ENCODE measurements around the genes PTGFR and TTLL7.

DNA sequence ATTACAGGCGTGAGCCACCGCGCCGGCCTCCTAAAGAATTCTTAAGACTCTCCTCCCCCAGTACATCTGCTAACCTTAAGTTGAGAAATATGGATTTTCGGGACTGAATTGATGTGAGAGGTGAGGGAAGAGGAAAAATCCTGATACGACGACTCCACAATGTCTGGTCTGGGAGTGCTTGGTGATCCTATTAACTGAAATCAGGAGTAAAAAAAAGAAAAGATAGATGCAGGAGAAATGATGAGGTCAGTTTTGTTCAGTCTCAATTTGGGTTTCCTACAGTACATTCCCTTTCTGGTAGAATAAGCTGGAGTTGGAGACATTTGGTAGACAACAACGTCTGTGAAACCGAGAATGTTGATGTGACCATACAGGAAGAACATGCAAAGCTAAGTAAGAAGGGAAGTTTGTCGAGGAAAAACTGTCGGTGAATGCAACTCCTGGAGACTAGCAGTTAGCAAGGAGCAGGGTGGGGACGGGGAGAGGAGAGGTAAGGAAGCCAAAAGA is 1.2 kb upstream of the GIPC2 start:
- RRBS: no CpG with 5 or more reads among the region's 12 CpGs

GRCh38 chr1:78250261-78250943 is 204.6 kb downstream of the GIPC2 start:
- RRBS: no CpG with 5 or more reads among the region's 5 CpGs

DNA sequence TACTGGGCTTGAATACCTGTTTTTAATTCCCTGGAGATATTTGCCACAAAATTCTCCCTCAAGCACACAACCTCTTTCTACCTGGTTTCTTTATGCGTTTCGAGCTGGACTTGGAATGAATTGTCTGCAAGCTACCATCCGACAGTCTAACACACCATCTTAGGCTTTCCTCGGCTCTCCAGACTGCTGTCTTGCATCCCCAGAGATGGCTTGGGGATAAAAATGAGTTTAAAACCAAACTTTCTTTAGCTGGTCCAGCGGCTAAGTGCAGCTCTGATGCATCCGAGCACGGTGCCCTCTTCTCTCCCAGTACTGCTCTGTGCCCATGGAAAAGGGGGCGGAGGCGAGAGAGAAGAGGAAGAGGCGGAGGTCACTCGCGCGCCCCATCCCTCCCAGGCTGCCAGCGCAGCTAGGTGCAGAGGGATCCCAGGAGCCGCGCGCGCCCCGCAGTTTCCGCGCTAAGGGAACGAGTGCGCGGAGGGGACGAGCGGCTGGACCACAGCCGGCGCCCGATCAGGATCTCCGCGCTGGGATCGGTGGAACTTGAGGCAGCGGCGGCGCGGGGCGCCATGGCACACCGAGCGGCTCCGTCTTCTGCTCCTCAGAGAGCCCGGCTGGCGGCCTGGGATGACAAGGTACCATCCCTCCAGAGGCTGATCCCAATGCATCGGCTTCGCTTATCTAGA is at the start of gene PTGFR:
TSS of gene PTGFR (plus strand) at position 373 of the 686 bp plus-strand sequence.
- RRBS: no CpG with 5 or more reads among the region's 44 CpGs

DNA sequence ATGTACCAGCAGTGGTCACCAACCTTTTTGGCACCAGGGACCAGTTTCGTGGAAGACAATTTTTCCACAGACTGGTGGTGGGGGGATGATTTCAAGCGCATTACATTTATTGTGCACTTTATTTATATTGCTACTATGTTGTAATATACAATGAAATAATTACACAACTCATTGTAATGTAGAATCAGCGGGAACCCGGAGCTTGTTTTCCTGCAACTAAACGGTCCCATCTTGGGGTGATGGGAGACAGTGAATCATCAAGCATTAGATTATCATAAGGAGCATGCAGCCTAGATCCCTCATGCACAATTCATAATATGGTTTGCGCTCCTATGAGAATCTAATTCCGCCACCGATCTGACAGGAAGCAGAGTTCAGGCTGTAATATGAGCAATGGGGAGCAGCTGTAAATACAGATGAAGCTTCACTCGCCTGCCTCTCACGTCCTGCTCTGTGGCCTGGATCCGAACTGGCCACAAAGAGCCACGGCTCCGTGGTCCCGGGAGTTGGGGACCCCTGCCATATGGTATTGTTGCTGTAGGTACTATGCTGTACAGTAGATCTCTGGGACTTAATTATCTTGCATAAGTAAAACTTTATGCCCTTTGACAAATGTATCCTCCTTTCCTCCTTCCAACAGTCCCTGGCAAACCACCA is 1.6 kb downstream of the IFI44 start:
- RRBS: no CpG with 5 or more reads among the region's 14 CpGs

GRCh38 chr1:79259251-79259682 is 252.7 kb upstream of the ADGRL4 start:
- RRBS: no CpG with 5 or more reads among the region's 3 CpGs

DNA sequence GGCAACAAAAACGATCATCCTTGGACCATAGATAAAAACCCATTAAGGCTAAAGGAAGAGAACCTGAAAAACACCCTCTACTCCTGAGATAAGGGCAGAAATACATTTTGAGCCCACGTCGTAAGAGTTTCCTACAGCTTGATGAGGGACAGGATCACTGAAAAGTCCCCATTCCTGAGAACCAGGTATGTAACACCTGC is 1050.8 kb upstream of the ADGRL2 start:
- RRBS: no CpG with 5 or more reads among the region's 3 CpGs

DNA sequence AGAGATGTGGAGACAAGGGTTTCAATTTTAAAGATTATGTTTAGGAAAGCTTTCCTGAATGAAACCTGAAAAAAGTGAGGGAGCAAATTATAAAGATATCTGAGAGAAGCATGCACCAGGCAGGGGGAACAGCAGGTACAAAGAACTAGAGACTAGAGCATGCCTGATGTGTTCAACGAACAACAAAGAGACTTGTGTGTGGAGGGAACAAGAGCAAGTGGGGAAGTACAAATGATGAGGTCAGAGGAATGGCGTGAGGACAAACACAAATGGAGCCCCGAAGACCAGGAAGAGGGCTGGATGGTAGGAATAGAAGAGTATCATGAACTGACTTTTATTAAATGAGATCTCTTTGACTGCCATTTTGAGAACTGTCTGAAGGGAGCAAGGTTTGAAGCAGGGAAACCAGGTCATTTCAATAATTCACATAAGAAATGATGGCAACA is 993.8 kb upstream of the ADGRL2 start:
- RRBS: no CpG with 5 or more reads among the region's 3 CpGs

GRCh38 chr1:81158350-81158853 is 642.3 kb upstream of the ADGRL2 start:
- RRBS: no CpG with 5 or more reads among the region's 3 CpGs

DNA sequence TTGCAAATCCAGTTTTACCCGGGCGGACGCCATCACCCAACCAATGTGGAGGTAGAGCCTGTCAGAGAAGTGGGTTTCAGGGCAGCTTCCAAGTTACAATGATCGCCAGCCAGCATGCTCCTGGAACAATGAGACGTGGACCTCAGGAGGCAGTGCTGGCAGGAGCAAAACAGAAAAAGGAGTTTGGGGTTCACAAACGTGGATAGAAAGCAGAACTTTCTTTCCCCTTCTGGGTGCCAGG is 488.6 kb upstream of the ADGRL2 start:
- RRBS: no CpG with 5 or more reads among the region's 6 CpGs

- RRBS: no CpG with 5 or more reads among the region's 3 CpGs
Observed at GRCh38 chr1:81414699-81415162, 386.0 kb upstream of the ADGRL2 start.

DNA sequence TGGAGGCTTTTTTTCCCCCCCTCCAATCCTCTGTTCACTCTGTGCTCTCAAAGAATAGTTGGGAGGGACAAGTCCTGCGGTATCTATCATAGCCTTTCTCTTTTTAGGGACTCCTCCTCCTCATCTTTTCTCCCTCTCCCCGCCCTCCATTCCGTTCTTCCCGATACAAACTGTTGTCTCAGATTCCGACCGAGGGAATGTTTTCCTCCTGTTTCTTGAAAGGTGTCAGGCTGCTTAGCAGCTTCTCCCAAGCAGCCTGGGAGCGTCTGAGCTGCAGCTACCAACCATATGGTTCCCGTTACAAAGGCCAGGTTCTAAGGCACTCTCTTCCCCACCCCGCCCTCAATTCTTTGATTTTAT is 2.7 kb downstream of the ADGRL2 start:
- RRBS: no CpG with 5 or more reads among the region's 9 CpGs

- RRBS: no CpG with 5 or more reads among the region's 2 CpGs
Observed at GRCh38 chr1:83764371-83764737, 234.6 kb downstream of the TTLL7 start.

DNA sequence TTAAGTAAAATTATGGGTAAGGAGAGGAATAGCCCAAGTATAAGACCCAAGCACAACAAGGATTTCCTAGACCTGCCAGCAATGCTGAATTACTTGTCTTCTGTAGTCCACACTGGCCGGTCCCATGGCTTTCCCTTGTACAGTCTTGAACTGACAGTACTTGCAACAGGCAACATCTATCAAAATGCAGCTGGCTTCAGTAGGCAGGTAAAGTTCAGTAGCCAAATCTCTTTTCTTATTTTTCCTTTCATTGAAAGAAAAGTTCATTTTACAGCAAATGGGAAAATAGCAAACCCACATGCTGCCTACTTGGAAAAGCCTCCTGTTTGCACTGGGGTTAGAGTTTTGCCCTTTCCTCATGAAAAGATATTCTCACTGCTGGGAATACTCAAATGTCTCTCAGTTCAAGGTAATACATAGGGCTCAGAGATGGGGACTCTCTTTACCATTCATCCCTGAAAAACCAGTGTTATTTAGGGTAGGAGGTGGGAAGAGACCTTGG is 222.8 kb downstream of the TTLL7 start:
- RRBS: no CpG with 5 or more reads among the region's 1 CpG

- RRBS: 2% methylated on average over 26 of the region's 77 CpGs
Observed at GRCh38 chr1:83998356-83999314, at the start of gene TTLL7. Gene TTLL7, minus strand, starts transcription at chr1:83999132.

DNA sequence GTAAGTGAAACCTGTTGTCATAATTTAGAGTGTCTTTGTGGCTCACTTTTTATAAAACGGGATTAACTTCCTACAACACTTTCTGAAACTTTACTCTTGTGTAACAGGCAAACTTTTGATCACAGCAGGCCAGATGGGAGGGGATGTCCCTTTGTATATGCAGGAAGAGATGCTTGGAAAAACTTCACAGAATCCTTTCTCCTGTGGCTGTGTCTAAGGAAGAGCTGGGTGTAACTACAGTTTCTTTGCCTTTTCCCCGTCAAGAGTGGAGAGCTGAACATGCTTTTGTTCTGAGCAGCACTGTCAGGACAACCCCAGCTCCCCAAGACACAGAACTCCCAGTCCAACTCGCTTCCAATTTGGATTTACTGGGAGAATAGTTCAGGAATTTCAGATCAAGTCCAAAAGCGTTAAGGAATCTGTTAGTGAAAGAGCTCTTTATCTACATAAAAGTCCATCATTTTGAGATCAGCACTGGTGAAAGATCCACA is 1.7 kb upstream of the SAMD13 start:
- RRBS: no CpG with 5 or more reads among the region's 4 CpGs

DNA sequence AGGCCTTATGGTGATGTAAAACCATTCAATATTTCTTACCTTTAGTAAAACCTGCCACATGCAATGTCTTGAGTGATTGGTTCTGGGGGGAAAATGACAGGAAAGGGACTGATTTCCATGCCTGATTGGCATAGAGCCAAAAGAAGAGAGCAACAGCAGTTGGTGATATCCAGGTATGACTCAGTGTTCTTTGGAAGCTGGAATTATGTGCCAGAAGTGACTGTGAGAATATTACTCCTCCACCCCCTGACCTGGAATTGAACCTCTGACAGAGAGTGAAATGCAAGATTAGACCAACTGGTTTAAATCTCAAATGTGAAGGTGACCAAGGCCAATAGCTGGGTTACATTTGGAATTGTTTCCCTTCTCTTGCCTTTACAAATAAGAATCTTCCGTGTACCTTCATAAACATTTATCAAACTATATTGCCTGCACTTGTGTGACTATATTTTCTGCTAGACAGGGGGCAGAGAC is 8.3 kb downstream of the DNASE2B start:
- RRBS: no CpG with 5 or more reads among the region's 1 CpG

DNA sequence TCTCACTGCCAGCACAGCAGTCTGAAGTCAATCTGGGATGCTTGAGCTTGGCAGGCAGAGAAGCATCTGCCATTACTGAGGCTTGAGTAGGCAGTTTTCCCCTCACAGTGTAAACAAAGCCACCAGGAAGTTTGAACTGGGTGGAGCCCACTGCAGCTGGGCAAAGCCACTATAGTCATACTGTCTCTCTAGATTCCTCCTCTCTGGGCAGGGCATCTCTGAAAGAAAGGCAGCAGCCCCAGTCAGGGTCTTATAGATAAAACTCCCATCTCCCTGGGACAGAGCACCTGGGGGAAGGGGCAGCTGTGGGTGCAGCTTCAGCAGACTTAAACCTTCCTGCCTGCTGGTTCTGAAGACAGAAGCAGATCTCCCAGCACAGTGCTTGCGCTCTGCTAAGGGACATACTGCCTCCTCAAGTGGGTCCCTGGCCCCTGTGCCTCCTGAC is 35.7 kb upstream of the RPF1 start:
- RRBS: no CpG with 5 or more reads among the region's 1 CpG

DNA sequence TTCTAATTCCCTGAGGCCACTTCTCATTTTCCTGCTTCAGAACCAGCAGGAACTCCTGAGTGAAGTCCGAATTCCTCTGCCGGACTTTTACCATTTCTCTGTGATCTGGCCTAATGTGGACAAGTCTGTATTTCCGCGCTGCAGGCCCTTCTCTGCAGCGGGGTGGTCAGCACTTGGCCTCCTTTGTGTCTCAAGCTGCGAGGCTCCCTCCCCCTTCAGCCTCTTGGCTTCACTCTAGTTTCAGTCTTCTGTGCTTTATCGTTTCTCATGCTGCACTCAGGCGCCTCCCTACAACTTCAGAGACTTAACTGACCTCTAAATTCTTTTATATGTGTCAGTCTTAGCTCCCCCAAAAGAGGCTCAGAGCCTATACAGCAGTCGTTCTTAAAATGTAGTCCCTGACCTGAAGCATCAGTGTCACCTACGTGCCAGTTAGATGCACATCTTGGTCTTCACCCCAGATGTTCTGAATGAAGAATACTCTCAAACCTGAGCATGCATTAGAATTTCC is 9.5 kb upstream of the CTBS start:
- RRBS: no CpG with 5 or more reads among the region's 10 CpGs

DNA sequence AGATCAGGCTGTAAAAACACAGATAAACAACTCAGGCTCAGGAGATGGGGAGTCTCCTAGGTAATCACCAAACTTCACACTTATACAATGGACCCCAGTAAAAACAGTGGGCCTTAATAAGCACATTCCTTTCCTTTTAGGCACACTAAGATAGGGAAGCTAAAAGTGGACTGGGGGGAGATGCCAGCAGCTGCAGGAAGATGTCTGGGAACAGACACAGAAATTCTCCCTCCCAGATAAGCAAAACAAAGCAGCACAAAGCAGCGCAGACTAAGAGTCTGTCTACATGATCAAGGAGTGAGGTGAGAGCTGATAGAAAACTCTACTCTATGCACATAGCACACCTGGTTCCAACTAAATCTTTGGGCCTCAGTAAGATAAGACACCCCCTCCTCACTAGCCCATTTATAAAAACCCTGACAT is 29.0 kb upstream of the CTBS start:
- RRBS: no CpG with 5 or more reads among the region's 1 CpG

All from epithelial cell of esophagus (primary cell).